K562 (cell line): Measurements from ENCODE around the genes CSTF3 and FBXO3.

GRCh38 chr11:31145102-31145568, 224.4 kb downstream of the DCDC1 start:
- RAMPAGE, long total RNA: no peak
- RRBS: no CpG with 5 or more reads among the region's 6 CpGs
PRO-cap:
- standard: no peak
- CoPRO, capped RNA only, 2 experiments: no peak in any of the 2 experiments
- CoPRO, capped and uncapped RNA, 2 experiments: no peak in any of the 2 experiments
- CoPRO, uncapped RNA only, 2 experiments: no peak in any of the 2 experiments
CAGE:
- cytosol, long polyA plus RNA: no peak
- long polyA plus RNA: no peak
- nucleolus, long total RNA: no peak
- nucleus, long polyA plus RNA: no peak

DNA sequence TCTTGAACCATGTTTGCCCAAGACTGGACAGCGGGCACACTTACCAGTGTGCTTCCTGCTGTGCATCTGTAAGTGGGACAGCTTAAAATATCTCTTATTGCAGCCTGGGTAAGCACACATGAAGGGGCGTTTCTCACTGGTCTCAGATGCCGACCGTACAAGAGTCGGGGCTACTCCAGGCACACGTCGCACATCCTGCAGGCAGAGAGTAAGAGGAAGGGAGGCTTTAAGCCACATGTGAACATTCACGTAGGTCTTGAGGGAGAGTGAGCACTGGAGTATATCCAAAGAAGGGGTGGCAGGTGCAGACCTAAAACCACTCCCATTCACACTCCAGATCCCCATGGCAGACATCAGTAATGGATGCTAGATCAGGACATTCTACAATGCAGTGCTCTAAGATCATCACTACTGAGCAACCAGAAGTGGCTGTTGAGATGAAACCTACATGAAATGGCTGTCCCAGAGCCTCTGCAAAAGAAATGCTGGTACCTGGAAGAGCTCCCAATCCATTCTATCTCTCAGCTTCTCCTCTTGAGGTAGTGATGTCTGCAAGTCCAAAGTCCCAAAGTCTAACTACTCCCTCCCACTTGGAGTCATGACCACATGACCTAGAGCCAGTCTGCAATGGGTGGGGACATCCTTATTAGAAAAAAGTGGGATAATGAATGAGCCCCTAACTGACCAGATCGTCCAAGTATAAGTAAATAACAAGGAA, 39.0 kb downstream of the WT1 start:
- RAMPAGE, long total RNA: no peak
- RRBS: no CpG with 5 or more reads among the region's 9 CpGs
PRO-cap:
- standard: no peak
- CoPRO, capped RNA only, 2 experiments: no peak in any of the 2 experiments
- CoPRO, capped and uncapped RNA, 2 experiments: no peak in any of the 2 experiments
- CoPRO, uncapped RNA only, 2 experiments: peak in 1 of 2 experiments; most common minus-strand start position 648 of the sequence (in 1)
CAGE:
- cytosol, long polyA plus RNA: no peak
- long polyA plus RNA: no peak
- nucleolus, long total RNA: no peak
- nucleus, long polyA plus RNA: no peak

DNA sequence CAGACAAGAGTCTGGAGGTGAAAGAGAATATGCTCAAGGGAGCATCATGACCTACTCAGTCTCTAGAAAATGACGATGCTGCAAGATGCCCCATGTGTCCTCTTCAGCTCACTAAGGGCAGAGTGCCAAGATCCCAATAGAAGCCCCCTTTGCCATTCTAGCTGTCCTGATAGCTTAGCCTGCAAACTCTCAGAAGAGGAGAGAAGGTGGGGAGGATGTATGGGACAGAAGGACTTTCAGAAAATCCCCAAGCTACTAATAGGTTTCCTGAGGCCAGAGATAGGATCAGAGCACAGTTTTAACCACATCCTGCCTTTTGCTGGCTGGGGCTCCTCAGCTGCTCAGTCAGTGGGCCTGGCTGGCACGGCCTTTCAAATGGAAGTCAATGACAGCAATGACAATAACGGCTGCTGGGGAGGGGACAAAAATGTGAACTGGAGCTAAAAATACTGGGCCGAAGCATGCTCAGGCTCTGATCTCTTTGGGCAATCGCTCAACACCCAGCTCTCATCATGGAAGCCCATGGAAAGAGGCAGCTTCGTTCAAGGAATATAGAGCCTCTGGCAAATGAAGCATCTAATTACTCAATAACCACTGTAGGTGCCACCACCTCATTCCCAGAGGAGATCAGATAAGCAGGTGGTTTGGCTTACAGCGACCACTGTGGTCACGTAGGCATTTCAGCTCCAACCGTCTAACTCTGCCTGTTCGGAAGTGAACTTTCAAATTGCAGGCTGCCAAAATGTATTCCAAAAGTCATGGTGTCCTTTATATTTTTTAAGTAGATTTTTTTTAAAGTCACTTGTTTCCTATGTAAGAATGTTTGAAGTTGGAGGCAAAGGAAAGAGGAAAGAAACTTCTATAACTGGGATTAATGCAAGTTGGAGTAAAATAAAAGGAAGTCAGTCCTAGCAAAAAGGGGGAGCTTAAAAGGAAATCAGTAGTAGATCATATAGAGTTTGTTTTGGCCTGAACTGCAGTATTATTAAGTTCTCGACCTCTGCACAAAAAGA, 14.3 kb downstream of the WT1 start:
- RAMPAGE, long total RNA: no peak
- RRBS: no CpG with 5 or more reads among the region's 11 CpGs
PRO-cap:
- standard: bidirectional peak, plus-strand start at position 348 of the sequence, minus-strand start at position 231 of the sequence; bidirectional peak, plus-strand start at position 678 of the sequence, minus-strand start at position 699 of the sequence
- CoPRO, capped RNA only, 2 experiments: peak in 2 of 2 experiments; most common plus-strand start position 336 of the sequence (in 1); most common minus-strand start position 231 of the sequence (in 2)
- CoPRO, capped and uncapped RNA, 2 experiments: no peak in any of the 2 experiments
- CoPRO, uncapped RNA only, 2 experiments: peak in 1 of 2 experiments; most common plus-strand start position 353 of the sequence (in 1); most common minus-strand start position 257 of the sequence (in 1)
CAGE:
- cytosol, long polyA plus RNA: no peak
- long polyA plus RNA: no peak
- nucleolus, long total RNA: no peak
- nucleus, long polyA plus RNA: no peak

DNA sequence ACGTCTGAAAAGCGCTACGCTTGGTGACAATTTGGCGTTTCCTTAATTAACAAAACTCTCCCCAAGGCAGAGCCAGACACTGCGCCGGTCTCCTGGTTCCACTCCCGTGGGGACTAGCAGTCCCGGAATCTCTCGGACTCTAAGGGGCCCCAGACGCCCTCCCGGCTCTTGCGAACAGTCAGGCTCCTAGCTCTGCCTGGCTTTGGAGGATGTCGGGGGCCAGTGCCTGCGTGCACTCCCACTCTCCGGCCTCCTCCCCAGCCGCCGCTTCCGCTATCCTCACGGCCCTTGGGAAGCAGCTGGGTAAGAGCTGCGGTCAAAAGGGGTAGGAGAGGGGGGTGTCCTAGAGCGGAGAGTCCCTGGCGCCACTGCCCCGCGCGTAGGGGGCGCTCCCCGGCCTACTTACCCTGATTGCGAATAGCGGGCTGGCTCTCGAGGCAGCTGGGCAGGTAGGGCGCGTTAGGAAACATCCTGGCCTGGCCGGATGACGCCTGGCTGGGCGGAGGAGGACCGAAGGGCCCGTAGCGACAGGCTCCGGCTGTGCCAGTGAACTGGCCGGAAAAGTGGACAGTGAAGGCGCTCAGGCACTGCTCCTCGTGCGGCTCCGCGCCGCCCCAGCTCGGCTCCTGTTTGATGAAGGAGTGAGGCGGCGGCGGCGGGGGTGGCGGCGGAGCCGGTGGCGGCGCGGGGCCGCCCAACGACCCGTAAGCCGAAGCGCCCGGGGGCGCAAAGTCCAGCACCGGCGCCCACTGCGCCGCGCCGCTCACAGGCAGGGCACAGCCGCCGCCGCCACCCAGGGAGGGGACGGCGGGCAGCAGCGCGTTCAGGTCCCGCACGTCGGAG, 824 bp downstream of the WT1 start:
- RAMPAGE, long total RNA: no peak
- RRBS: 2% methylated on average over 27 of the region's 80 CpGs
PRO-cap:
- standard: bidirectional peak, plus-strand start at position 410 of the sequence, minus-strand start at position 204 of the sequence
- CoPRO, capped RNA only, 2 experiments: peak in 2 of 2 experiments; most common plus-strand start position 410 of the sequence (in 2); most common minus-strand start position 204 of the sequence (in 2)
- CoPRO, capped and uncapped RNA, 2 experiments: peak in 2 of 2 experiments; most common plus-strand start position 410 of the sequence (in 2); most common minus-strand start position 204 of the sequence (in 2)
- CoPRO, uncapped RNA only, 2 experiments: no peak in any of the 2 experiments
CAGE:
- cytosol, long polyA plus RNA: no peak
- long polyA plus RNA: no peak
- nucleolus, long total RNA: no peak
- nucleus, long polyA plus RNA: no peak

DNA sequence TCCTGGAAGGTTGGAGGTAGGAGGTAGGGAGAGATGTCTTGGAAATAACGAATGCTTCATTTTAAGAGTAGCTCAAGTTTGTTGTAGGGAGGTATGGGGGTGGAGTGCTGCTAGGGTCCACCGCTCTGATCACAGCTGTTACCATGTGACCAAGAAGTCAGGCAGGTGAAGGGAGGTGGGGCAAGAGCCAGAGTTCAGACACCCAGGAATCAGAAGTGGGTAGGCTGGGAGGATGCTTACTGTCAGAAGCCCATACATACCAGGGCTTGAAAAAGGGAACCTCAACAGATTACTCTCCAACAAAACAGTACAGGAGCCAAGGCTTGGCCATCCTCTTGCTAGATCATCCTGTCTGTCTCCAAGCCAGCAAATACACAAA, 30.8 kb upstream of the WT1 start:
- RAMPAGE, long total RNA: no peak
- RRBS: no CpG with 5 or more reads among the region's 2 CpGs
PRO-cap:
- standard: unidirectional peak, plus-strand start at position 99 of the sequence
- CoPRO, capped RNA only, 2 experiments: no peak in any of the 2 experiments
- CoPRO, capped and uncapped RNA, 2 experiments: peak in 1 of 2 experiments; most common plus-strand start position 99 of the sequence (in 1)
- CoPRO, uncapped RNA only, 2 experiments: peak in 2 of 2 experiments; most common plus-strand start position 99 of the sequence (in 2); most common minus-strand start position 116 of the sequence (in 1)
CAGE:
- cytosol, long polyA plus RNA: no peak
- long polyA plus RNA: no peak
- nucleolus, long total RNA: no peak
- nucleus, long polyA plus RNA: no peak

GRCh38 chr11:33013675-33014251, 1.9 kb upstream of the DEPDC7 start:
- RAMPAGE, long total RNA: no peak
- RRBS: no CpG with 5 or more reads among the region's 2 CpGs
PRO-cap:
- standard: no peak
- CoPRO, capped RNA only, 2 experiments: no peak in any of the 2 experiments
- CoPRO, capped and uncapped RNA, 2 experiments: no peak in any of the 2 experiments
- CoPRO, uncapped RNA only, 2 experiments: no peak in any of the 2 experiments
CAGE:
- cytosol, long polyA plus RNA: no peak
- long polyA plus RNA: no peak
- nucleolus, long total RNA: no peak
- nucleus, long polyA plus RNA: no peak

GRCh38 chr11:33017413-33017807, 1.7 kb downstream of the DEPDC7 start:
- RAMPAGE, long total RNA: no peak
- RRBS: no CpG with 5 or more reads among the region's 8 CpGs
PRO-cap:
- standard: no peak
- CoPRO, capped RNA only, 2 experiments: no peak in any of the 2 experiments
- CoPRO, capped and uncapped RNA, 2 experiments: no peak in any of the 2 experiments
- CoPRO, uncapped RNA only, 2 experiments: no peak in any of the 2 experiments
CAGE:
- cytosol, long polyA plus RNA: no peak
- long polyA plus RNA: no peak
- nucleolus, long total RNA: no peak
- nucleus, long polyA plus RNA: no peak

DNA sequence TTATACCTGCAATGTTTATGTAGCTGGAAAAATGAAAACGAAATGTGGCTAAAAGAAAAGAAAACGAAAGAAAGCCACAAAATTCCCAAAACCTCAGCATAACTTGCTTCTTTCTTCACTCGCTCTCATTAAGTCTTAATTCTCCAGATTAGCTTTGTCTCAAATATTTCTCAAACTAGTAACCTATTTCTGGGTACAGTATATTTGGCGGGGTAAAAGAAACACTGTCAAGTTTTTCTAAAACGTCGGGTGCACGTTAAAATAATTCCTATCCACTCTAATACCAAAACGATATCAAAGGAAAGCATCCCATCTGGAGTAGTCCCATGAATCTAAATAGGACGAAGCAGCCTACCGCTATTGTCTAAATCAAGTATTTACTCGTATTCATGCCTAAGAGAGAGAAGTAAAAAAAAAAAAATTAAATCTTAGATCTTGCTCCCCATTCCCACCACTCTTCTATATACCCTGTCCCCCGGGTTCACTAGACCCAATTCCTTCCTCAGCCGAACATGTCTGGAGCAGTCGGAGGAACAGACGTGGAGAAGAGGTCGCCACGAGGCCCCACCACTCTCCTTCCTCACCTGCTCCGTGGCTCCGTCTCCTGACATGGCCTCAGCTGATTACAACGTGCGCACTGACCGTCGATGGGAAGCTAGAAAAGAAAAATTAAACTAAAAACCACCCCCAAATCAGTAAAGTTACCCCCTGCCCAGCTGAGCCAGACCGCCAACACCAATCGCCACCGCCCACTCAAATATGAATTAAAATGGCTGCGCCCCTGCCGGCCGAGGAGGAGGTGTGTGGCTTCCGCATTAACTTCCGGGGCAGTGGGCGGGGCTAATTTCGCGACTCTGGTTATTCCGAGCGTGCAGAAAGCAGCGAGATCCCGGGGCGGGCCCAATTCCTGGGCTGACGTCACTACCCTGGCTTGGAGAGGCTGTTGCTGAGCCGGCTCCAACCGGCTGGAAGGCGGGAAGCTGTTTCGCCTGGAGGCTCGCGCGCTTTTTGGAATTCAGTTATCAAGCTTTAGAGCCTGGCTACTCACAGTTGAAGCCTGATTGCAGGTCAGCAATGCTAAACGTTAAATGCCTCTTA, at the start of gene CSTF3:
TSS of gene CSTF3 (minus strand) at position 766 of the 1,098 bp plus-strand sequence.
- RAMPAGE, long total RNA: start-site peak on the minus strand centred at position 762 of the sequence, 50 bp wide, 790 and 308 reads in 2 replicates
- RRBS: 2% methylated on average over 11 of the region's 48 CpGs
PRO-cap:
- standard: bidirectional peak, plus-strand start at position 524 of the sequence, minus-strand start at position 518 of the sequence; bidirectional peak, plus-strand start at position 914 of the sequence, minus-strand start at position 756 of the sequence
- CoPRO, capped RNA only, 2 experiments: peak in 2 of 2 experiments; most common plus-strand start position 943 of the sequence (in 1); most common minus-strand start position 756 of the sequence (in 2)
- CoPRO, capped and uncapped RNA, 2 experiments: peak in 2 of 2 experiments; most common plus-strand start position 1,022 of the sequence (in 2); most common minus-strand start position 518 of the sequence (in 2)
- CoPRO, uncapped RNA only, 2 experiments: no peak in any of the 2 experiments
CAGE:
- cytosol, long polyA plus RNA: start-site peak on the plus strand centred at position 951 of the sequence, 35 bp wide, 30 and 21 reads in 2 replicates
- long polyA plus RNA: start-site peak on the minus strand centred at position 721 of the sequence, 78 bp wide, 85 and 290 reads in 2 replicates
- nucleolus, long total RNA: no peak
- nucleus, long polyA plus RNA: no peak

DNA sequence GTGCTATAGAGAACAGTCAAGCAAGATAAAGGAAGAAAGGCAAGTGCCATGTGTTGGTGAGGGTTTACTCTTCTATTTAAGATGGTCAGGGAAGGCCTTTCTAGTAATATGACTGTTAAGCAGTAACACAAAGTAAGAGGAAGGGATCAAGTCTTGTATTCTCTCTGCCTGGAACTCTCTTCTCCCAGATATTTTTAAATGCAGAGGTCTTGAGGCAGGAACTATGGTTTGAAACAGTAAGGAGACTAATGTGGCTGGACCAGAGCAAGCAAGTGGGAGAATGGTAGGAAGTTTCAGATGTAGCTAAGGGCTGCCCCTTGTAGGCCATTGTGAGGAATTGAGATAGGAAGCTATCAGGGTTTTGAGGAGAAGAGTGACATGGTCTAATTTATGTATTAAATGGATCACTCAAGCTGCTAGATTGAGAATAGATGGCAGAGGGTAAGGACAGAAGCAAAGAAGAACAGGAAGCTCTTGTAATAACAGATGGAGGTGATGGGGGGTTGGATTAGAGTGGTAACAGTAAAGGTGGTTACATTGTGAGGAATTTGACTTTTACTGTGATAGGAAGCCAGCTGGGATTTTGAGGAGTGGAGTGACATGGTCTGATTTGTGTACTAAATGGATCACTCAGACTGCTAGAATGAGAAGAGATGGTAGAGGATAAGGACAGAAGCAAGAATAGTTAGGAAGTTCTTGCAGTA, 55.9 kb upstream of the KIAA1549L start:
- RAMPAGE, long total RNA: no peak
PRO-cap:
- standard: no peak
- CoPRO, capped RNA only, 2 experiments: no peak in any of the 2 experiments
- CoPRO, capped and uncapped RNA, 2 experiments: no peak in any of the 2 experiments
- CoPRO, uncapped RNA only, 2 experiments: no peak in any of the 2 experiments
CAGE:
- cytosol, long polyA plus RNA: no peak
- long polyA plus RNA: no peak
- nucleolus, long total RNA: no peak
- nucleus, long polyA plus RNA: no peak

DNA sequence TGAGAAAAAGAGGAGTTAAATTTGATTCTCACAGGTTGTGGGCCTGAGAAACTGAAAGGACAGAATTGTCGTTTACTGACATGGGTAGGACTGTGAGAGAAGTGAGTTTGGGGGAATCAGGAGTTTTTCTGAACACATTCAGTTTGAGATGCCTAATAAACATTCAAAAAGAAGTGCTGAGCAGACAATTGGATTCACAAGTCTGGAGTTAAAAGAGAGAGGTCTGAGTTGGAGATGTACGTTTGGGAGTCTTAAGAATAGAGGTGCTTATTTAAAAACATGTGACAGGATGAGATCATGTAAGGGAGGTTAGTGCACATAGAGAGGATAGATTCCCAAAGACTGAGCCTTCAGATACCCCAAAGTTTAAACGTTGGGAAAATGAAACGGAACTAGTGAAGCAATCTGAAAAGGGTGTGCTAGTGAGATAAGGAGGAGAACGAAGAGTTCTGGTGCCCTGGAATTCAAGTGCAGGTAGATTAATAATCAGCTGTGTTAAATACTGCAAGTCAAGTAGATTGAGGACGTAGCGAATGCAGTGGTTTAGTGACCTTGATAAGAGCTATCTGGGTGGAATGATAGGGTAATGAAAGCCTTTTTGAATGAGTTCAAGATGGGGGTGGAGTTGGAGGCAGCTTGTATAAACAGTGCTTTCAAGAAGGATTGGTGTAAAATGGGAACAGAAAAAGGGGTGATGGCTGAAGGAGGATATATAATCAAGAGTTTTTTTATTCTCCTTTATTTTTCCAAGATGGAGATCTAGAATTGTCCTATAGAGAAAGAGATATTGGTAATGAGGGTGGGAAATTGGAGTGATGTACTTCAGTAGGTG, 55.0 kb upstream of the KIAA1549L start:
- RAMPAGE, long total RNA: no peak
- RRBS: no CpG with 5 or more reads among the region's 7 CpGs
PRO-cap:
- standard: no peak
- CoPRO, capped RNA only, 2 experiments: no peak in any of the 2 experiments
- CoPRO, capped and uncapped RNA, 2 experiments: no peak in any of the 2 experiments
- CoPRO, uncapped RNA only, 2 experiments: no peak in any of the 2 experiments
CAGE:
- cytosol, long polyA plus RNA: no peak
- long polyA plus RNA: no peak
- nucleolus, long total RNA: no peak
- nucleus, long polyA plus RNA: no peak

DNA sequence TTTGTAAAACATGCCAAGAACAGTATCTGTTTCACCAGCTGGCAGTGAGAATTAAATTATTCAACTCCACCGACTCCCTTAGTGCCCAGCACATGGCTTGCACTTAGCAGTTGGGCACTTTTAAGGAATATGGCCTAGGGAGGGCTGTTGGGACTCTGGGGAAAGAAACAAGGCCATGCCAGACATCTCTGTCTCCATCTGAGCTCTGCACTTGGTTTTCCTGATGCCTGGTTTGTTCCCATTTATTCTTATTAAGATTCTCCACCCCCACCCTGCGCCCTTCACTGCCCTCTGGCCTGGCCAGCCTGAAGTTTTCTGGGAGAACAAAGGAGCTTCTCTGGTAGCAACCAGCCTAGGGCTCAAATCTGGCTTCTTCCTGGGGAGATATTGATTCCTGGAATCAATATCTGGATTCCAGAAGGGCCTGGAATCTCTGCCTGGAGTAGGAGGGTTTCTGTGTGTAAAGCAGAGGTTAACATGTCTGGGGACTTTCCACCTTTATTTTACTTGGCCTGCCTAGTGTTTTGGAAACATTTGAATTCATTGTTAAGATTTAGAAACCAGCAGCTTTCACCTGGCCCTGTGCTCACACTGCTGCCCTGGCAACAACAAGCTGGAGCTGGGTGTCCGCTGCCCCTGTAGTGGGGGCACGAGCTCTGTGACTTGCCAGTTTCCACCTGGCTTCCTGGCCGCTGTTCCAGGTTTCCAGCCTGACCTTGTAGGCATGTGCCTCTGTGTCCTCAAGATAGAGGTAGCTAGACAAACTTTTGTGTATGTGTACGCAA, 5.6 kb downstream of the C11orf91 start:
- RAMPAGE, long total RNA: no peak
- RRBS: no CpG with 5 or more reads among the region's 6 CpGs
PRO-cap:
- standard: no peak
- CoPRO, capped RNA only, 2 experiments: no peak in any of the 2 experiments
- CoPRO, capped and uncapped RNA, 2 experiments: no peak in any of the 2 experiments
- CoPRO, uncapped RNA only, 2 experiments: no peak in any of the 2 experiments
CAGE:
- cytosol, long polyA plus RNA: no peak
- long polyA plus RNA: no peak
- nucleolus, long total RNA: no peak
- nucleus, long polyA plus RNA: no peak

- RAMPAGE, long total RNA: no peak
- RRBS: no CpG with 5 or more reads among the region's 12 CpGs
PRO-cap:
- standard: no peak
- CoPRO, capped RNA only, 2 experiments: no peak in any of the 2 experiments
- CoPRO, capped and uncapped RNA, 2 experiments: peak in 1 of 2 experiments; most common minus-strand start chr11:33704169 (in 1)
- CoPRO, uncapped RNA only, 2 experiments: peak in 2 of 2 experiments; most common minus-strand start chr11:33703868 (in 1)
CAGE:
- cytosol, long polyA plus RNA: no peak
- long polyA plus RNA: no peak
- nucleolus, long total RNA: no peak
- nucleus, long polyA plus RNA: no peak
These were observed 3.4 kb upstream of the C11orf91 start for GRCh38 chr11:33703713-33704710.

DNA sequence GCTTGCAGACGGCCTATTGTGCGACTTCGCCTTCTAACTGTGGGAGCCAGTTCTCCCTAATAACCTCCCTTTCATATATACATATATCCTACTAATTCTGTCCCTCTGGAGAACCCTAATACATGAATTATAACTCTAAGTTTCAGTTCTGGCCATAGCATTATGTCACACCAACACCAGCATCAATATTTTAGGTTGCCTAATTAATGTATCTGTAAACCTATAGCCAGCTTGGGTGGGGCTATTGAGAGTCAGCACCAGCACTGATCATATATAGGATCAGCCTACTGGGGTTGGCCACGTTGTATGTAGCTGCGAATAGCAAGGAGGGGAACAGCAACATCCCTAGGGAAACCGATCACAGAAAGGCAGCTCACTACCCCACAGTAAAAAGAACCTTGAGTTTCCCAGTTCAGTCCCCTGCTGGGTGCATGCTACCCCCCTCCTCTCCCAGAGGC, 5.1 kb upstream of the C11orf91 start:
- RAMPAGE, long total RNA: no peak
- RRBS: no CpG with 5 or more reads among the region's 6 CpGs
PRO-cap:
- standard: no peak
- CoPRO, capped RNA only, 2 experiments: no peak in any of the 2 experiments
- CoPRO, capped and uncapped RNA, 2 experiments: no peak in any of the 2 experiments
- CoPRO, uncapped RNA only, 2 experiments: peak in 2 of 2 experiments; most common minus-strand start position 233 of the sequence (in 2)
CAGE:
- cytosol, long polyA plus RNA: no peak
- long polyA plus RNA: no peak
- nucleolus, long total RNA: no peak
- nucleus, long polyA plus RNA: no peak

DNA sequence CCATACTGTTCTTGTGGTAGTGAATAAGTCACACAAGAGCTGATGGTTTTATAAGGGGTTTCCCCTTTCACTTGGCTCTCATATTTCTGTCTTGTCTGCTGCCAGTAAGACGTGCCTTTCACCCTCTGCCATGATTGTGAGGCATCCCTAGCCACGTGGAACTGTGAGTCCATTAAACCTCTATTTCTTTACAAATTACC, 4.4 kb downstream of the CD59 start:
- RAMPAGE, long total RNA: no peak
- RRBS: no CpG with 5 or more reads among the region's 2 CpGs
PRO-cap:
- standard: no peak
- CoPRO, capped RNA only, 2 experiments: no peak in any of the 2 experiments
- CoPRO, capped and uncapped RNA, 2 experiments: no peak in any of the 2 experiments
- CoPRO, uncapped RNA only, 2 experiments: no peak in any of the 2 experiments
CAGE:
- cytosol, long polyA plus RNA: no peak
- long polyA plus RNA: no peak
- nucleolus, long total RNA: no peak
- nucleus, long polyA plus RNA: no peak

GRCh38 chr11:33773800-33774763, at the start of gene FBXO3:
Gene FBXO3, minus strand, starts transcription at chr11:33774520.
- RAMPAGE, long total RNA: start-site peak on the minus strand at chr11:33774503-33774530, 253 and 61 reads in 2 replicates
- RRBS: 1% methylated on average over 27 of the region's 81 CpGs
PRO-cap:
- standard: bidirectional peak, plus-strand start at chr11:33774666, minus-strand start at chr11:33774512
- CoPRO, capped RNA only, 2 experiments: peak in 2 of 2 experiments; most common plus-strand start chr11:33774605 (in 1); most common minus-strand start chr11:33774512 (in 2)
- CoPRO, capped and uncapped RNA, 2 experiments: peak in 2 of 2 experiments; most common plus-strand start chr11:33774619 (in 1); most common minus-strand start chr11:33774479 (in 1)
- CoPRO, uncapped RNA only, 2 experiments: no peak in any of the 2 experiments
CAGE:
- cytosol, long polyA plus RNA: start-site peak on the minus strand at chr11:33774500-33774510, 42 and 41 reads in 2 replicates
- long polyA plus RNA: start-site peak on the minus strand at chr11:33774500-33774521, 150 and 34 reads in 2 replicates
- nucleolus, long total RNA: no peak
- nucleus, long polyA plus RNA: start-site peak on the minus strand at chr11:33774495-33774509, 88 and 74 reads in 2 replicates

GRCh38 chr11:33858818-33859789, 32.8 kb downstream of the LMO2 start:
- RAMPAGE, long total RNA: no peak
- RRBS: no CpG with 5 or more reads among the region's 21 CpGs
PRO-cap:
- standard: no peak
- CoPRO, capped RNA only, 2 experiments: no peak in any of the 2 experiments
- CoPRO, capped and uncapped RNA, 2 experiments: no peak in any of the 2 experiments
- CoPRO, uncapped RNA only, 2 experiments: peak in 2 of 2 experiments; most common minus-strand start chr11:33859038 (in 1)
CAGE:
- cytosol, long polyA plus RNA: no peak
- long polyA plus RNA: no peak
- nucleolus, long total RNA: no peak
- nucleus, long polyA plus RNA: no peak

- RAMPAGE, long total RNA: no peak
- RRBS: no CpG with 5 or more reads among the region's 10 CpGs
PRO-cap:
- standard: no peak
- CoPRO, capped RNA only, 2 experiments: no peak in any of the 2 experiments
- CoPRO, capped and uncapped RNA, 2 experiments: peak in 1 of 2 experiments; most common plus-strand start chr11:33991171 (in 1); most common minus-strand start chr11:33991011 (in 1)
- CoPRO, uncapped RNA only, 2 experiments: no peak in any of the 2 experiments
CAGE:
- cytosol, long polyA plus RNA: no peak
- long polyA plus RNA: no peak
- nucleolus, long total RNA: no peak
- nucleus, long polyA plus RNA: no peak
These were observed 60.7 kb upstream of the CAPRIN1 start for GRCh38 chr11:33990730-33991311.